Right ventricle myocardium (tissue), 1 donor: ENCODE data around the genes GPR171 and MBNL1.

- PRO-cap, 2 experiments: no peak in any of the 2 experiments
Observed at GRCh38 chr3:151203049-151203540, at the start of gene GPR171. GPR171 (minus strand) TSS chr3:151203216.

- PRO-cap, 2 experiments: no peak in any of the 2 experiments
Observed at GRCh38 chr3:151265748-151266454, 12.4 kb downstream of the P2RY14 start.

- PRO-cap, 2 experiments: no peak in any of the 2 experiments
Observed at GRCh38 chr3:151300737-151300977, 16.0 kb downstream of the GPR87 start.

GRCh38 chr3:151328371-151329150 is 788 bp downstream of the P2RY13 start:
- PRO-cap, 2 experiments: no peak in any of the 2 experiments

DNA sequence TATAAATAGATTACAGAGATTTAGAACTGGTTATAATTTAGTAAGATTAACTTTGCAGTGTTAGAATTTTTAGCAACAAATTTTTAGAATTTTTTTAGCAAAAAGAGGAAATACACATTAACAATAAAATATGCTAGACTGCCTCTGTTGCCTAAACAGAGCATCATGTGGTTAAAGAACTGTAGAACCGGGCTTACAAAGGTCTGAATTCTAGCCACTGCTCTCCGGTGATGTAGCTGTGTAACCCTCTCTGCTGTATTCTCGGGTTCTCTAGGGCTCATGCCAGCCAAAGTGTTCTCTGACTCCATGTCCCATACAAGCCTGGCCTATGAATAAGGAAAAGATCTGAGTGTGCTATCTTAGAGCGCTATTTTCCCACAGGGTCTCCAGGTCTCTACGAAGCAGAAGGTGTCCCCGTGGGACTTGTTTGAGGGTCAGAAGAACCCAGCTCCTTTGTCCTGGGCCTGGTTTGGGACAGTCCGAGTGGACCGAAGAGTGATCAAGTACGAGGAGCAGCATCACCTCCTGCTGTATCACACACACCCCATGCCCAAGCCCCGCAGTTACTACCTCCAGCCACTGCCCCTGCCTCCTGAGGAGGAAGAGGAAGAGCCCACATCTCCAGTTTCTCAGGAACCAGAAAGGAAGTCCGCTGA is 3.0 kb upstream of the P2RY12 start:
- PRO-cap, 2 experiments: no peak in any of the 2 experiments

DNA sequence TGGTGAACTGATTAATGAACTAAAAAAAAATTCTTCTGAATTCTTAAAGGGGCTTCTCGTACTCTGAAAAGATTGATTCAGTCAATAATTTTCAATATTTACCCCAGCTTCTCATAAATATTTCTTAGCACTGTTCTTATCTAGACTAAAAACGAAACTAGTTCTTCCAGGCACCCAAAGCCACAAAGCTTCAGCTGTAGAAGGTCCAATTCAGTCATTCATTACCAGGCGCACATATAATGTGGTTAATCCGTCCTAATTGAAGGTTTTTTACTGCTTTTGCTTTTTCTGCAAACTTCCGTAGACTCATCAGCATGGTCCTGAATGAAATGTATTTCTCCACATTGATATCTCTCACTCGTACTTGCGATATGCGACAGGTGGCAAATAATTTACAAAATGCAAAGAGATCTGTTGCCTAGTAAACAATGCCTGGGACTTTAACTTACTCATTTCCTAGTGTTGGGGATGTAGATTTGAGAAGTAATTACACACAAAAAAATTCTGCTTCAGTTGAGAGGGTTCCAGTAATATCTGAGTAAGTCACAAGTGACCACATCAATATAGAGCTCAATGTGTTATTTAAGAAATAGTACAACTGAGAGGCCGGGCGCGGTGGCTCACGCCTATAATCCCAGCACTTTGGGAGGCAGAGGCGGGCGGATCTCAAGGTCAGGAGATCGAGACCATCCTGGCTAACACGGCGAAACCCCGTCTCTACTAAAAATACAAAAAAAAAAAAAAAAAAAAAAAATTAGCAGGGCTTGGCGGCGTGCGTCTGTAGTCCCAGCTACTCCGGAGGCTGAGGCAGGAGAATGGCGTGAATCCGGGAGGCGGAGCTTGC is 74.9 kb upstream of the MBNL1 start:
- PRO-cap, 2 experiments: no peak in any of the 2 experiments

- PRO-cap, 2 experiments: no peak in any of the 2 experiments
Observed at GRCh38 chr3:152199188-152199912, 69.4 kb upstream of the MBNL1 start.

DNA sequence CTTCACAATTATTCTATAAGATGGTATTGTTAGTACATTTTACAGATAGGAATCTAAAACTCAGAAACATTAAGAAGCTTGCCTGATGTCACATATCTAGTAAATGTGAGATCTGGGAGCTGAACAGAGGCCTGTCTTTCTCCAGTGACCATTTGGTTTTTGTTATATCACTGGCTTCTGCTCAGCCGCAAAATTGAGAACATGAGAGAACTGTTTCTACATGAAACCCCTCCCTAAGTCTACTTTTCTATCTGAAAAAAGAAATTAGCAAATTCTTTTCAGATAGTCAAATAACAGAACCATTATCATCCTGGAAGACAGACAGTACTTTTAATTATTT is 68.2 kb upstream of the MBNL1 start:
- PRO-cap, 2 experiments: no peak in any of the 2 experiments

DNA sequence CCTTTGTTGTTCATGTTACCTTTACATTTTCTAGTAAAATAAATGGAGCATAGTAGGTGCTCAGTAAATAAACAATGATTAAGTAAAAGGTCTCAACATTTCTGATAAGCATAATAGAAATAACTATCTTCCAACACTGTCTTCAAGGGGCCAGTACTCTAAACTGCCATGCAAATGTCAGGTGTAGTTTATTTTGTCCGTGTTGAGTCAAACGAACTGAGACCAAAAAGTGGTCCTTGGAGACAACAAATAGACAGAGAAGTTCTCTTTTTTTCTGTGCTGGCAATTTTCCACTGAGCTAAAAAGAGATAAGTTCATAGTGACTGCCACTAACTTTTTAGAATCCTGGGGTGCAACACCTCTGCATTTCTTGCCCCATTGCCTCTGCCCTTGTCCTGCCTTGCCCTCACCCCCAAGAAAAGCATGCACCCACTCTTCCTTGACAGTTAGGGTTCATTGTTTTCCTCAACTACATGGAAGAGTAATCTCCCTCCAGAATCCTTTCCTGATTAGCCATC is 14.7 kb upstream of the MBNL1 start:
- PRO-cap, 2 experiments: no peak in any of the 2 experiments

GRCh38 chr3:152268487-152269415 is at the start of gene MBNL1:
MBNL1 (plus strand) TSS chr3:152268929.
- PRO-cap, 2 experiments: peak in 2 of 2 experiments; most common plus-strand start chr3:152269304 (in 2); most common minus-strand start chr3:152269162 (in 2)

DNA sequence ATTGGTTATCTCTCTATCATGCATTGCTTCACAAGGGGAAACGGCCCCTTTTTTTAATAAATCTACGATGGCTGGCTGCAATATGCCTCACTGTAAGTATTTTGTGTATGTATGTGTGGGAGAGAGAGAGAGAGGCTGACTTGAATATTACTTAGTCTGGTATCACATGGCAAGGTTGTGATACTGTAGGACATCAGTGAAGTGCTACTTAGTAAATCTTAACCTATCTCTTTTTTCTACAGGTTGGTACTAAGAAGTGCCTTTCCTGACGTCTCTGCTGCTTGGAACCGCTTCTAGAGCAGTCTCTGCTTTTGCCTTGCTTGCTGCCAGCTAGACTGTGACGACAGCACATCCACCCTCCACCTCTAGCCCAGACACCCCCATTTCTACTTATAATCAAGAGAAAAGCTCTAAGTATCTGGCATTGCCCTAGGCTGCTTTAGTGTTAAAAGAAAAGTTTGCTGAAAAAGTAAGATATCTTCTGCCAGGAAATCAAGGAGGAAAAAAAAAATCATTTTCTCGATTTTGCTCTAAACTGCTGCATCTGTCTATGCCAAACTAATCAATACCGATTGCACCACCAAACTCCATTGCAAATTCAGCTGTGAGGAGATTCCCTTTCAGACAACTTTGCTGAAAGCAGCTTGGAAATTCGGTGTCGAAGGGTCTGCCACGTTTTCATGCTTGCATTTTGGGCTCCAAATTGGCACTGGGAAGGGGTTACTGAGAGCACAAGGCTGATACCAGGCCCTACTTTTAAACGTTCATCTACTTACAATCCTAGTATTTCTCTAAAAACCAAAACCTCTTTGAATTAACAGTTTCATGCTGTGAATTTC is 30.7 kb downstream of the MBNL1 start:
- PRO-cap, 2 experiments: peak in 2 of 2 experiments; most common minus-strand start position 283 of the sequence (in 2)

GRCh38 chr3:152302370-152303060 is 33.8 kb downstream of the MBNL1 start:
- PRO-cap, 2 experiments: peak in 1 of 2 experiments; most common minus-strand start chr3:152302822 (in 1)

DNA sequence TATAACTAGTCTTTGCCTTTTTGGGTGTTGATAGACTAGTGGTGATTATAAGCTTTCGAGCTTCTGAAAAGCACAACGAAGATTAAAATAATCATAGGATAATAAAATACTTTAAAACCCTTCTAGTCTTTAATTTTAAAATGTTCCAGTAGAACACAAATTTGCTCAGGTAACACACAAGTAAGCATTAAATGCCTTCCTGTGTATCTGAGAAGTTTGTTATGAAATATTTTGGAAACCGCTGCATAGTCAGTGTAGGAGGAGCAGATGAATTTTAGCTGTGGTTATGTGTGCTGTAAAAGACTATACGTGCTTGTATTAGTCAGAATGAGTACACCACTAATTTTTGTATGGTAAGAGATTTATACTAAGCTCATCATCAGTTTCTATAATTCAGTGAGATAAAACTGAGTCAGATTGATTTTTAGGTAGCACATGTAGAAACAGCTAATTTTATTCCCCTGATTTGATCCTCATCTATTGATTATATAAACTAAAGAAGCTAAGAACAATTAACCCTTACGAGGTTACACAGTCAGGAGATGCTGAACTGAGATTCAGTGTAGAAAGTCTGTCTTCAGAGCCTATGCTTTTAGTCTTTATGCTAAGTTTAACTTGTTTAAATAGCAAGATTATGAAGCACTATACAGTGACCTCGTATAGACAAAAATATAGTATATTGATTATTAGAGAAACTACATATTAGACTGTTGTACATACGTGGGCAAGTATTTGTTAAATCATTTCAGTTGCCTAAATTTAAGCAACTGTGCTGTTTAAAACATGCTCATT is 41.3 kb downstream of the MBNL1 start:
- PRO-cap, 2 experiments: no peak in any of the 2 experiments

GRCh38 chr3:152315965-152316760 is 47.4 kb downstream of the MBNL1 start:
- PRO-cap, 2 experiments: no peak in any of the 2 experiments

DNA sequence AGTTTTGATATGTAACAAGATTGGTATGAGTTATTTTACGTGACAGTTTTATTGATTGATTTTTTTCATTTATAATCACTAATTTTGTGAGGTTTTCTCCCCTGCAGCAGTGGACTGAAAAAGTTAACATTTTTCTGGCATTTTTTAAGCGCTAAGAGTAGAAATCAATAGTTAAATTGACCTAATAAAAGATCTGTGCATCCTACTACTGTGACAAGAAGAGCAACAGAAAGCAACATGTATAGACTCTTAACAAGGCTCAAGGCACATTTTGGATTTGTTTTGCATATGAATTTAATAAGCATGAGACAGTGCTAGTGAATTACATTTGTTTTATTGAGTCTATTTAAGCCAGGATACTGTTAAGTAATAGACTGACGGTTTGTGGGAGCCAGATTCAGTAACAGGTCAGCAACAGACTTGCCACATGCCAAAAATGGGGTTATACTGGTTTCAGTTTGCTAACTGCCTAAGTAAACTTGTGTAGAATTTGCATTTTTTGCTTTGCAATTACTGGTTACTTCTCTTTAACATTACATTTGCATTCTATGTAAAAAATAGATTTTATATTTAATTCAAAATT is 54.0 kb downstream of the MBNL1 start:
- PRO-cap, 2 experiments: no peak in any of the 2 experiments

- PRO-cap, 2 experiments: no peak in any of the 2 experiments
Observed at GRCh38 chr3:152383730-152384480, 115.2 kb downstream of the MBNL1 start.

- PRO-cap, 2 experiments: no peak in any of the 2 experiments
Observed at GRCh38 chr3:152941997-152942446, 107.1 kb downstream of the P2RY1 start.

- PRO-cap, 2 experiments: no peak in any of the 2 experiments
Observed at GRCh38 chr3:153165319-153166260, 3.6 kb downstream of the RAP2B start.

- PRO-cap, 2 experiments: no peak in any of the 2 experiments
Observed at GRCh38 chr3:154060498-154061084, 60.6 kb upstream of the ARHGEF26 start.

- PRO-cap, 2 experiments: no peak in any of the 2 experiments
Observed at GRCh38 chr3:154120875-154121130, 387 bp upstream of the ARHGEF26 start.